Anterior vena cava (tissue), 1 donor: ENCODE results near the gene SLC5A1.

DNA sequence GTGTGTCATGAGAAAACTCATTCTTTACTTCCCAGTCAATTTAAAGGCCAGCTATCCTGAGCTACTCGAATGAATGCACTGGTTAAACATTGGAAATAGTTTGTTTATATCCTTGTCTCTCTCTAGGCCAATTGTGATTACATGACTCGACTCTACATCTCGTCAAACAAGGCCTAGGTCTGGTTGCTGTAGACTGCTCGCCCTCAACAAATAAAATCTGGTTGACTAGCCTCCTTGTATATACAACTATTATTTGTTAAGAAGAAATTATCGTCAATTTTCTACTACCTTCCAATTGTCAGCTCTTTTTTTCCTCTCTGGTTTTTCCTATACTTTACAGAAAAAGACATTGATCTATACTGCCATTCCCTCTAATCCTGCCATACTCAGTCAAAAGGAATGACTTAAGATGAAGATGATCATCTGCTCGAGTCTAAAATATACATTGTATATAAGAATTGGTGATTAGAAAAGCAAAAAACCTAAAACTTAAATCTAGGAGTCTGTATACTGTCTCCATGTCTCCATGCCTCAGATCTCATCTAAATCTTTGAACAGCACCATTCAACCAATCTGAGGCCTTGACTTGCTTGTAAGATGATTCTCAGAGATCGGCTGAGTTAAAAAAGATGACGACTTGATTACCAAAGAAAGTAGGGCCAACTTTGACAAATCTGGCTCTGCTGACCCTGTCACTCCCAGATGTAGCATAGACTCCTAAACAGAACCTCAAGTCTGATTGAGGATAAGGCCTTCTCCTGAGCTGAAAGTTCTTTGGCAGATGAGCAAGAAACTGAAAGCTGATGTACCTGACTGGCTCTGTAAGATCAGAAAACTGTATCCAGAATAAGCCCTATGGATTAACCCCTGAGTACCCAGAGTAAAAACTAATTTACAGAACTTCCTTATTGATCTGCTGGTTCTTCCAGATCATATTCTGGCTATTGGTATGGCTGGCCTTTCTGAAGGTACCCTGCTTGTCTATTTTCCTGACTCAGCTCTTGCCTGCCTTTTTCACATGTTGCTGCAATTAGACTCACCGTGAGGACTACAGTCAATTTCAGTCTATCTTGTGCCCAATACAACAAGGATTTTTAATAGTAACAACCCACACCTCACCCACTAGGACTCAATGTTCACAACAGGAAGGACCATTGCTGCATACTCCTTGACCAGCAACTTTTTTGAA is 8.5 kb upstream of the MORC2 start:
- PRO-cap = no peak

DNA sequence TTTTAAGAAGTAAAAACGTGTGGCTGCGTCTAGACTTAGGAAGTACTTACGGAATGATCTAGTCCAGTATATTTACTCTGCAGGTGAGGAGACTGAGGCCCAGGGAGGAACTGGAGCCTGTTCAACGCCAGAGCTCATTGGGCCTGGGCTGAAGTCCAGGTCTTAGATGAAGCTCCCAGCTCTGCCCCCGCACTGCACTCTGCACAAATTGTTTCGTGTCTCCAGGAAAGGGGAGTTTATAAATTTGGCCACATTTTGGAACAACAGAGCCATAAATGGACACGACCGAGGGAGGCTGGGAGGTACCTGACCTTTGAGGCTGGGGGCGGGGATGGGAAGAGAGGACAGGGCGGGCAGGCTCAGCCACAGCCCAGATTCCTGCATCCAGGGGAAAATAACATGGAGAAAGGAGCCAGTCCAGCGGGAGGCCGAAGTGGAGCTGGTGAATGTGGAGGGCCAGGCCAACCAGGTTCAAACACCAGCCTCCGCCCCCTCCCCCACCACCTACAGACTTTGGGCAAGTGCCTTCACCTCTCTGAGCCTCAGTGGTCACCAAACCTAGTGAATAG is 36.9 kb upstream of the SMTN start:
- PRO-cap = bidirectional peak, plus-strand start at position 338 of the sequence, minus-strand start at position 201 of the sequence

DNA sequence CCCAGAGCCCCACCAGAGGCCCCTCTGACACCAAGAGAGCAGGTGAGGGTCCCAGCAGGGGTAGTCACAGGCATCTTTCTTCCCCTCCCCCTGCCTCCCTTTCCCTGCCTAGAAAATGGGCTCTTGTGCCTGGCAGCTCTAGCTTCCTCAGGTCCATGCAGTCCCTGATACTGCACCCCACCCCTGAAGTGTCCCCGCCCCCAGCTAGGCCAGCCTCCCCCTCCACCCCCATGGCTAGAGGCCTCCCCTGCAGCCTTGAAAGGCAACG is 9.0 kb downstream of the SMTN start:
- PRO-cap = bidirectional peak, plus-strand start outside the sequence, minus-strand start at position 157 of the sequence

- PRO-cap = bidirectional peak, plus-strand start at chr22:31090587, minus-strand start at chr22:31090295
Measured at GRCh38 chr22:31090407-31090901, 9.3 kb downstream of the SMTN start.

DNA sequence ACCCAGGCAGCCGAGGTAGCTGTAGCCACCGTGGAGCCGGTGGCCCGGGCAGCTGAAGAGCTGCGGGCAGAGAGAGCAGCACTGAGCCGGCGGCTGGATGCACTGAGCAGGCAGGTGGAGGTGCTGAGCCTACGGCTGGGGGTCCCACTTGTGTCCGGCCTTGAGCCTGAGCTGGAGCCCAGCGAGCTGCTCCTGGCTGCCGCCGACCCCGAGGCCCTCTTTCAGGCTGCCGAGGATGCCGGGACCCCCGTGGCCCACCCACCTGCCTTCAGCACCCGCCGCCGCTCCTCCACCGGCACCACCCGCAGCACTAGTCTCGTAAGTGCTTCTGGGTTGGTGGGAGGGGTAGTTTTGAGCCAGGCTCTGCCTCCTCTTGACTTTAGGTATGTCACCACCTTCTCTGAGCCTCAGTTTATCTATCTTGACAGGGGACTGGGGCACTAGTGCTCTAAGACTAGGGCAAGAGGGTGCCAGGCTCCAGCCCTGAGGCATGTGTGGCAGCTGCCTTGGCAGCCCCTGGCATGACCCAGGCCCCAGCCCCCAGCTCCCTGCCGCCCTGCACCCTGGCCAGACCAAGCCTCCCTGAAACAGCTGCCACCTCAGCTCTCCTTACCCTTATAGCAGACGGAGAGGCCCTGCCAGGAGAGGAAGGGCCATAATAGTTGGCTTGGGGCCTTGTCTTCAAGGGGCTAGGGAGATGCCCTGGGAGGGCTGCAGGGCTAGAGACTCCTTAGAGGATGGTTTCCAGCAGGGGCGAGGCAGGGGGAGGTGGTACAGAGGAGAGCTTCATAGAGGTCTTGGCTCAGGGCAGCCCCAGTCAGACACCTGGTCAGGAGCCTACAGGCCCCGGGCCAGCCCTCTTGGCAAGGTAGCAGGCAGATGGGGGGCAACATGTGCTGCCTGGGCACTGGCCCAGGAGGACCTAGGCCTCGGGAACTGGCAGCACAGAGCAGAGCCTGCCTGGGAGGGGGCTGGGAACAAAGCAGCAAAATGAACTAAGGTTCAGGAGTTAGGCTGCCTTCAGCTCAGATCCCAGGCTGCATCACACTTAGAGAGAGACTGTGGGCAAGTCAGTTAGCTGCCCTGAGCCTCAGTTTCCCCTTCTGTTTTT is 12.8 kb downstream of the SMTN start:
- PRO-cap = no peak

- PRO-cap = no peak
Measured at GRCh38 chr22:31104675-31105372, 2.5 kb downstream of the SELENOM start.

- PRO-cap = no peak
Measured at GRCh38 chr22:31214963-31215568, 3.0 kb downstream of the LIMK2 start.

DNA sequence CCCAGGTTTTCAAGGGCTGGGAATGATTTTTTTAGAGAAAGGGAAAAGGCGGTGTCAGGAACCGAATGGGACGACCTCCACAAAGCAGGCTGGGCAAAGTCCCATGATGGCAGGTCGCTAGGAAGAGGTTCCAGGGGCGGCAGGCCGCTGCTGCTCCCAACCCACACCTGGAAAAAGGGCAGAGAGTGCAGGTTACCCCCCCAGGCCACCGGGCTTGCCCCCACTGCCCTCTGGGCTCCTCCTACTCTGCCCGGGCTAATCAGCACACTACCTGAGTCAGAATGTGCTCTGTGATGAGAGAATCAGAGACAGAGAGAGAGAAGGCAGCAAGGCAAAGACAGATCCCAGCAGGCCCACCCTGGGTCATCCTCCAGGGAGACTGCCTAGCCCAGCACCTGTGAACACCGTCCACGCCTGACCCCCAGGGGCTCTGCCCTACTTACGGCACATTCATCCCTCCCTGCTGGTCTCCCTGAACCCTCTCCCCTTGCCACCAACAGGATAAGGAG is 4.6 kb downstream of the PATZ1 start:
- PRO-cap = no peak

DNA sequence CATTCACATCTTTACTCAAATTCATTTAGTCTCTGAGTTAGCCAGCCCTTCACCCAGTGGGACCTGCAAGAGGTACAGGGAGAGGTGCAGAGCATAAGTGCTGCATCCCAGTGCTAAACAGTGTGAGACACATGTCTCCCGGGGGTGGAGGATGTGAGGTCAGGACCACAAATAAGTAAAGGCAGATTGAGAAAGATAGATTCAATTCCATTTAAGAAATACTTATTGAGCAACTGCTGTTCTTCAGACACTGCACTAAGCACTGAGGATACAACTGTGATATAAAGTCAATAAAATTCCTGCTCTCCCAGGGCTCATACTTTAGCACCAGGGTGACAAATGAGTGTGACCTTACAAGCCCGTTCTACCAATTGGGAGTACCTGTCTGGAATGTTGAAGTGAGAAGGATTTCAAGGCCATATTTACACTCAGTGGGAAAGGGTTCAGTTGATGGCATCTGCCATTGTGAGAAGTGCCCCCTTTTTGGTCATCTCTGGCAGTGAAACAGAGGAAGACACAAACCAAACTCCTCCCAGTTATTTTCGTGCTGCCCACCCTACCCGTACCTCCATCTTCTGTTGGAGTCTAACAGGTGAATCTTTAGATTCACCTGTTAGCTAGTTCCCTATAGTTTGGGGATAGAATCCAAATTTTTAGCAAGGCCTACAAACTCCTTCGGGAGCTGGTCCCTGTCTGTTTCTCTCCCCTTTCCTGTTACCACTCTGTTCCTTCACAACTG is 76.5 kb downstream of the PISD start:
- PRO-cap = no peak

DNA sequence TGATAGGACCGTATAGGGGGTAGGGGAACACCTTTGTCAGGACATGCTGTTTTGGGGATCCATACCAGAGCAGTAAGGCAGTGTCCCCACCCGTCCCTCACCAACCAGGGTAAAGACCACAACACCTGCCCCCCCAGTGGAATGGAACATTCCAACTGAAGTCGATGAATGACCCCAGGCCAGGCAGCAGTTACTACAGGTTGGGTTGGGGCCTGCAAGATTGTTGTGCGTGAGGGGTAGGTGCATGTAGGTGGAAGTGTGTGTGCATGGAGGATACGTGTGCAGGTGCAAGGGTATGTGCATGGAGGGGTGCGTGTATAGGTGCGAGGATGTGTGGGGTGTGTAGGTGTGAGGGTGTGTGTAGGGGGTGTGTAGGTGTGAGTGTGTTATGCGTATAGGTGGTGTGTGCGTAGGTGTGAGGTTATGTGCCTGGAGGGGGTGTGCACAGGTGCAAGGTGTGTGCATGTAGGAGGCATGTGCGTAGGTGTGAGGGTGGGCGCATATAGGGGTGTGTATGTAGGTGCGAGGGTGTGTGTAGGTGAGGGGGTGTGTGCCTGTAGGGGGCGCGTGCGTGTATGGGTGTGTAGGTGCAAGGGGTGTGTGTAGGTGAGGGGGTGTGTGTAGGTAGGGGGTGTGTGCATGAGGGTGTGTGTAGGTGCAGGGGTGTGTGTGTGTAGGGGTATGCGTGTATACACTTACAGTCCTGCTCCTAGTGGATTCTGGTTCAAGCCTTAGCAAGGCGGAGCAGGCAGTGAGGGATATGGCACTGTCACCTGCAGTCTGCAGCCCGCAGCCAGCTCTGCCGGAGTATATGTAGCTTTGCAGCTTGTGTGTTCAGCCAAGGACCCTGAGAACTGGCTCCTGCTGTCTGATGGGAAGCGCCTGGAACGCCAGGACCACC is 32.8 kb downstream of the PISD start:
- PRO-cap = no peak

GRCh38 chr22:31943729-31944180 is 580 bp upstream of the YWHAH start:
- PRO-cap = bidirectional peak, plus-strand start at chr22:31944072, minus-strand start at chr22:31943973

GRCh38 chr22:32042795-32043679 is at the start of gene SLC5A1:
TSS of gene SLC5A1 (plus strand) at chr22:32043261.
- PRO-cap = no peak

GRCh38 chr22:32137616-32138401 is 21.3 kb downstream of the C22orf42 start:
- PRO-cap = no peak

DNA sequence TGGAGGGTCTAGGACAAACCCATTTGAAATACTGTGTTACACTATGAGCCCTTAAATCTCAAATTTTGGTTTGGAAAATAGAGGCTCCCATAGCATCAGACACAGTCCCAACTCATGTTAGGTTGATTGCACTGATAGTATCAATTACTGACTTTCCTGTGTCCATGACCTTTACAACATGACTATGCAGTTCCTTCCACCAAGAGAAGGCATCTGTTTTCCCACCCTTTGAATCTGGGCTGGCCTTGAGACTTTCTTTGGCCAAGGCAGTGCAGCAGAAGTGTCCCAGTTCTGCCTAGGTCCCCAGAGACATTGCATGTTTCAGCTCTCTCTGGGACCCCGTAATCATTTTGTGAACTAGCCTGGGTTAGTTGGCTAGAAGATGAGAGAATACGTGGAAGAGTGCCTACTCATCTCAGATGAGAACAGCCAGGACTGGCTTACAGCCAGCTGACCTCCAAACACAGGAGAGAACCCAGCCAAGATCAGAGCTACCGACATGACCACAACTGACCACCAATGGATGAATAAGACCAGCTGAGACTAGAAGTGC is 145.0 kb downstream of the FBXO7 start:
- PRO-cap = no peak

GRCh38 chr22:32622416-32623075 is 147.9 kb downstream of the FBXO7 start:
- PRO-cap = no peak

- PRO-cap = no peak
Measured at GRCh38 chr22:32760624-32761345, 40.7 kb upstream of the TIMP3 start.

DNA sequence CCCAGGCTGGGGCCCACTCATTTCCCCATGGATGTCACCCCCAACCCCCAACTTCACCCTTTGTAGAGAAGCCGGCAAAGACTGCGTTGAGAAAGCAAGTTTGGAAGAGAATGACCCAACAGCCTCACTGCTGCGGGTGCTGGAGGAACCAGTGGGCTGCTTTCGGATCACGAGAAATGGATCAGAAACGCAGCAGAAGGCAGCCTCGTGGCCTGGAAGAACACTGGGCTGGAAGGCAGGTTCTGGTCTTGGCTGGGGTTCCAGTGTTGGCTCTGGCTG is 37.2 kb upstream of the TIMP3 start:
- PRO-cap = no peak

DNA sequence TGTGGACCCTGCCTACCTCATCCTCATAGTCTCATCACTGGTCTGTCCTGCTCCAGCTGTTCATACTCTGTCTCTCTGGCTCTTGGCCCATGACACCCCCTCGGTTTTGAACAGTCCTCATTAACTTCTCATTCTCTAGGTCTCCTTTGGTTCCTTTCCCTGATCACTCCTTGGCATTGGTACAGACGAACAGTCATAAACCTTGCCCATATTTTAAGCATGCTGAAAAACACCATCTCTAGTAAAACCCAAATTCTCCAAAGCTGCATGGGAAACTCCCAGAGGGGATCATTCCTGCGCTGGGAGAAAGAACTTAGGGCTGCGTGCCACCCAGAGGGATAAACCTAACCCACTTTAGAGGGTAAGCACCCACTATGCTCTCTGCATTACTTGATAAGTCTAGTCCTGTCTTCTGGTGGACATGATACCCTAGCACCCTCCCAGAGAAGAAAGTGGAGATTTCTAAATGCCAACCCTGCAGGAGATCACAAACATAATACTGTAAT is 7.1 kb downstream of the TIMP3 start:
- PRO-cap = no peak

GRCh38 chr22:32818528-32819256 is 17.2 kb downstream of the TIMP3 start:
- PRO-cap = no peak

GRCh38 chr22:32831624-32832659 is 30.4 kb downstream of the TIMP3 start:
- PRO-cap = no peak